Neutrophil (primary cell): ENCODE measurements around a stretch of chr13.

DNA sequence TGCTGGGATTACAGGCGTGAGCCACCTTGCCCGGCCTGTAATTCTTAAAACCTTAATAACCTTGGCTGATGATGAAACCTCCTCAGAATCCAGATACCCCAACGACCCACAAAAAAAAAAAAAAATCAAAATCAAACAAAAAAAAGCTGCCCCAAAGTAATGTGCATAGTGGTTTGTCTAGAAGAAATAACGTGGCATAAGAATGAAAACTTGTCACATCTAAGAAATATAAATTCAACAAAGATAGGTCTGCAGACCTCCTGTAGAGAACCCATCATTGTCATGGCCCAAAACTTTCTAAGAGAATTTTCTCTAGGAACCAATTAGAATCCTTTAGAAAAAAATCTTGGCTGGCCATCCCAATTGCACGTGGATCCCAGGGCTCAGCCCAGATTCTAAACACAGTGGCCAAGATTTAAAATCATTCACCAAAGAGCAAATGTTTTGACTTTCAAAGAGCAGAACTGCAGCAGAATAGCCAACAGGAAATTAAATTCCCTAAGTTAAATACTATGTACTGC, 21.2 kb downstream of the IPO5 start:
- PRO-cap = no peak

- PRO-cap = no peak
These were observed 66.0 kb downstream of the IPO5 start for GRCh38 chr13:98019453-98019970.

DNA sequence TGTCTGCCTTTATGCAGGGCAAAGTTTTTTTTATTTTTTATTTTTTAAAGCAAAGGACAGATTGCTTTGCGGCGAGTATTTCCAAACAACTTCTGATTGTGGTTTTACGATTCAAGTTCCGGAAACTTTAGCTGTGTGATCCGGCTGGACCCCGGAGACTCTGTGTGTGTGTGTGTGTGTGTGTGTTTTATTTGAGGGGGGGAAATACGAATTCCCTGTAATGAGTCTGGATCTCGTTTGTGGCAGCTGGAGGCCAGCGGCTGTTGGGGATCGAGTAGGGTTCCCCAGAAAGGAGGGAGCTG, 1.1 kb downstream of the FARP1 start:
- PRO-cap = no peak

- PRO-cap = no peak
These were observed 4.9 kb downstream of the RNF113B start for GRCh38 chr13:98171957-98172716.

DNA sequence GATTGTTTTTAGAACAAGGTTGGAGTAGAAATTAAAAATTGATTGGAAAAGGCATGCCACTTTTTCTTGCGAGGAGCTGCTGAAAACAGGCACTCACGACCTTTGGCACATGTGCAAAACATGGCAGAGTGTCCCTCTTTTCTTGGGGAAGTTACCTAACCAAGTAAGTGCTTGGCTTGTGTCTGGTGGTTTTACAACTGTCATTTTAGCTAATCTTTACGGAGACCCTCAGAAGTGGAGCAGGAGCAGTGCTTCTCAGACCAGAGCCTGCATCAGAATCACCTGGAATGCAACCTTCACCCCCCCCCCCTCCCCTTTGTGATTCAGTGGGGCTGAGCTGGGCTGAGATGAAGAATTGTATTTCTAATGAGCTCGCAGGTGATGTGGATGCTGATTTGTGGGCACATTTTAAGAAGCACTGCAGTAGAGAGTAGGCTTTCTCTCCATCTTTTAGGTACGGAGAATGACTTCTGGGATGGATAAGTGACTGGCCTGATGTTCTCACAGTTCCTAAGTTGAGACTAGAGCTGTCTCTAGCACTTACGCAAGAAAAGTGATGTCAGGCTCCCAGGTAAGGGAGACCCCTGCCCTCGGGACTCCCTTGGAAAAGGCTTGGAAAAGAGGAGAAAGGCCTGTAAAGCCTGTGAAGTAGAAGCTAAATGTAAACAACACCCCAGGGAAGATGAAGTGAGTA, 23.2 kb upstream of the RNF113B start:
- PRO-cap = no peak

DNA sequence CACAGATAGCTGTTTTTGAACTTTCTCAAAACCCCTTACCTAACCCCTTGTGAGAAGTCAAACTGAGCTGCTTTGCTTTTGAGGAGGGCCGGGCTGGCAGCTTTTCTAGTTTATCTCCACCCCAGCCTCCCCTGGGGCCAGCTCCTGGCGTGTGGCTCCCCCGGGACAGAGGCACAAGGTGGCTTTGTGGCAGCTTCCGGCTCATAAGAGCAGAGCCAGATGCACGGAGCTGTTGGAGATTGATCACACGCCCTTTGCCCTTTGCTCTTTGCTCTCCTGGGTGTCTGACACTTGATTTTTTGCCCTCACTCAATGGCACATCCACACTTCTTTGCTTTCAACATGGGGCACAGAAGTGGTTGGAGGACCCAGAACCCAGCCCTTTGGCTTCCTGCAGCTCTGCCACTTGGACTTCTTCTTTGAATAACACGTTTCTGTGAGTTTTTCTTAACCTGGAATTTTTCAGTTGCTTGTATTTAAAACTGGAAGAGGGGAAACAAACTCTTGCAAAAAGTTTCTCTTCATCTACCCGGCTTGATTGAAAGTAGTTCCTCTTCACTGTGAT, 25.0 kb upstream of the RNF113B start:
- PRO-cap = no peak

DNA sequence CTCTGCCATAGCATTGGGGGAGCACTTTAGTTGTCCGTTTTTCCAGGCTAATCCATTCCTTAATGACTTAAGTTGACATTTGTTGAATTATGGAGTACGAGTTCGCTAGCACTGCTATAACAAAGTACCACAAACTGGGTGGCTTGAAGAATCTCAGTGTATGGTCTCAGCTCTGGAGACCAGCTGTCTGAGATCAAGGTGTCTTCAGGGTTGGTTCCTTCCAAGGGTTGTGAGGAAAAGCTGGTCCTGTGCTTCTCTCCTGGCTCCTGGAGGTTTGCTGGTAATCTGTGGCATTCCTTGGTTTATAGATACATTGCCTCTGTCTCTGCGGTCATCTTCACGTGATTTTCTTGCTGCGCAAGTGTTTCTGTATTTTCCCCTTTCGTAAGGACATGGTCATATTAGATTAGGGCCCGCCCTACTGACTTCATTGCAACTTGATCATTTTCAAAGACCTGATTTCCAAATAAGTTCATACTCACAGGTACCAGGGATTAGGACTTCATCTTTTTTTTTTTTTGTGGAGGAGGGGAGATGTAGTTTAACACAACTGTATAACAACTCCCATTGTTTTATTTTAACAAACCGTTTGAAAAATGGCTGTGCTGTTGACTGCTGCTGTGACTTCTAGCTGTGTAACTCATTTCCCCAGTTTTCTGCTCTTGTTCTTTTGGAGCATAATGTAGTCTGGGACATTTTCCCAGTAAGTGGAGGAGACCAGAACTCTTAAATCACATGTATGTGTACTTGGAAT, 49.1 kb upstream of the RNF113B start:
- PRO-cap = no peak

- PRO-cap = no peak
These were observed 75.7 kb upstream of the RNF113B start for GRCh38 chr13:98252771-98253175.

GRCh38 chr13:98267102-98267626, 90.1 kb upstream of the RNF113B start:
- PRO-cap = no peak

GRCh38 chr13:98313140-98314061, 136.3 kb upstream of the RNF113B start:
- PRO-cap = no peak

- PRO-cap = no peak
These were observed 81.0 kb downstream of the STK24 start for GRCh38 chr13:98495445-98496703.

- PRO-cap = no peak
These were observed 79.9 kb downstream of the STK24 start for GRCh38 chr13:98496755-98497628.

GRCh38 chr13:98518959-98519604, 57.8 kb downstream of the STK24 start:
- PRO-cap = no peak

- PRO-cap = no peak
These were observed 42.4 kb downstream of the STK24 start for GRCh38 chr13:98534306-98535103.

DNA sequence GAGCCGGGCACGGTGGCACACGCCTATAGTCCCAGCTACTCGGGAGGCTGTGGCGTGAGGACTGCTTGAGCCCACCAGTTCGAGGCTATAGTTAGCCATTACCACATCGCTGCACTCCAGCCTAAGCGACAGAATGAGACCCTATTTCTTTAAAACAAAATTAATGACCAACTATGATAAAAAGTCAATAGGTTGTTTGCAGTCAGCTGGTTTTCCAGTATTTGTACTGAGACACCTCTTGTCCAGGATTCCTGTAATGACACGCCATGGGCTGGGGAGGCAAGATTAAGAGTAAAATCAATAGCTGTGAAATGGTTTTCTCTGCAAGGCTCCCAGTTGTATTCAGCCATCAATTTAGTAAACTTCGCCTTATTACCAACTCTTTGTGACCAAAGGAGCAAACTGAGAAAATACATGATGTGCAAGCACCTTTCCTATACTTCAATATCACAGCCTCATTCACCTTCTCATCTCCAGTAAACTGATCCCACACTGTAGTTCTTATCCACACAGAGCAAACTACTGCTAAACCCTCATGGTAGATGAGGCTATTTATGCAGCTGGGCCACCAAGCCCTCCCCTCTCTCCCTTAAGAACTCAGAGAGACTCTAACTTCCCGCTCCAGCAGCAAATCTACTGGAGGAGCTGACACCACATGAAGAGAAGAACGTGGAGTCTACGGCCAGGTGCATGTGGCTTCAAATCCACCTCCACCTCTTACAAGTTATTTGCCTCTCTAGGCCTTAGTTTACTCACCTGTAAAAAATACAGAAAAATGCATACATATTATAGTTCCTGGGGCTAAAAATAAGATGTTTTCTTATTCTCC, 29.3 kb downstream of the STK24 start:
- PRO-cap = no peak

DNA sequence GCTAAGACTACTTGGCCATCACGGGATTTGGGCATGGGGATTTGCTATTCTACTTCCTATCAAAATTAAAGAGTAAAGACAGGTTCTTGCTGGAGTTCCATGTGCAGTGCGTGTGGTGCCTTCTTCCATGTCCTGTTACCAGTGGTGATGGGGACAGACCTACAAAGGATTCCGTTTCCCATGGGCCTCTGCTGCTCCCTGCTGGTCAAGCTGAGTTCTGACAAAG, 90.3 kb upstream of the SLC15A1 start:
- PRO-cap = no peak

GRCh38 chr13:98885339-98886015, 92.4 kb downstream of the DOCK9 start:
- PRO-cap = no peak

GRCh38 chr13:98892536-98893054, 85.3 kb downstream of the DOCK9 start:
- PRO-cap = no peak

- PRO-cap = no peak
These were observed 67.3 kb downstream of the DOCK9 start for GRCh38 chr13:98910185-98911267.

DNA sequence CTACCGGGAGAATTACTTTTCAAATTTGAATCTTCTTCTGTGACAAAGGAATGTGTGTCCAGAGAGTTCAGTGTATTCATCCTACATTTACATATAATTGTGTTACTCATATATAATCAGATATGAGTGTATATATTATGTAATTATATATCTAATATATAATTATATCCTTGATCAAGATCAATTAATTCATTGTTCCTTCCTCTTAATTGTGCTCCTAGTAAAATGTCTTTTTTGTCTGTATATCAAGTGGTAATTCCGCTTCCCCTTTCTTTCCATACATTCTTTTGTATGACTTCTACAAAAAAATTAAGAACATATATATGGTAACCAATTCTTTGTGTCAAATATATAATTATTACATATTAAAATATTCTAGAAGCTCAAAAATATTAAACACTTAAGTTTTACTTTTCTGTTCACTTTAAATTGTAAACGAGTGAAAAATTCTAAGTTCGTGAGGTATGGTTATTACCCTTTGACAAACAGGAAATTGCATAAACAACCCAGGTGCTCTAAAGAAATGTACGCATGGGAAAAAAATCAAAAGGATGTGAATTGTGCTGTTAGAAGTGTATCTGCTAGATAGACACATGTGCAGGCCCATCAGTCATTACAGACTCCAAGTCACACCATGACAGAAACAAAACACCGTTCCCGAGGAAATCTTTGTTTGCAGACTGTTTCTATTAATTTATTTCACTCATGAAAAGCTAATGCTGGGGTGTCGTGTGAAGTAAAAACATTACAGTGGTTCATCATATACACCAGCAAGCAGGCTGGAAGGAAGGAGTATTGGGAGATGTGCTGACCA, 16.9 kb upstream of the DOCK9 start:
- PRO-cap = no peak